M059J (cell line): ENCODE measurements around the gene ESYT1.

DNA sequence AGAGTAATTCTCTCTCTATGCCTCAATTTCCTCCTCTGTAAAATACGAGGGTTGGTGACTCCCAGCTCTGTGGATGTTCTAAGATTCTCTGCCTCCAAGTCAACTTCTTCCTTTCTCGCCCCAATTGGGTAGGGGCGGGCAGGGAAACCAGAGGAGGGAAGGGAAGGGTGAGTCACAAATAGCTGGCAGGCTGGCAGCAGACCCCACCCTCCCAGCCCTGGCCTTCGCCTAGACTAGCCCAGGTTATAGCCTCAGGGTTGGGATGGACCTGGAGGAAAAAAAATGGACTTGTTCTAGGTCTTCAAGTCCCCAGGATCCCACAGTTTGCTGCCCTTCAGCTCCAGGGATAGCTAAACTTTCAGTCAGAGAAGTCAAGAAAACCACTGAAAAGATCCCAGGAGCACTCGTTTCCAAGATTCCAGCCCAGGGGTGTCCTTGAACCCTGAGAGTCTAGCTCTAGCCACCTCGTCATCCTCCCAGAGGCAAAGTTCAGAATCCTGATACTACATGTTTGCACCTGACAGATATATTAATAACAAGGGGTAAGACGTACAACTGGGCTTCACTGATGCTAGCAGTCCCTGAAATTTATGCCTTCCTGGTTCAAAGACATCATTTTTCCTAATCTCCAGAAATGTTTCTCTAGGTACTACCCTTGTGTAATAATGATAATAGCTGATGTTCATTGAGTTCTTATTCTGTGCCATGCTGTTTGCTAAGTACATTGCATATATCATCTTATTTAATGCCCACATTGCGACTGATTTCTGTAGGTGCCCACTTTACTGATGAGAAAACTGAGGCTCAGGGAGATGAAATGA, 2.5 kb downstream of the DGKA start:
- RAMPAGE, long total RNA = no peak

DNA sequence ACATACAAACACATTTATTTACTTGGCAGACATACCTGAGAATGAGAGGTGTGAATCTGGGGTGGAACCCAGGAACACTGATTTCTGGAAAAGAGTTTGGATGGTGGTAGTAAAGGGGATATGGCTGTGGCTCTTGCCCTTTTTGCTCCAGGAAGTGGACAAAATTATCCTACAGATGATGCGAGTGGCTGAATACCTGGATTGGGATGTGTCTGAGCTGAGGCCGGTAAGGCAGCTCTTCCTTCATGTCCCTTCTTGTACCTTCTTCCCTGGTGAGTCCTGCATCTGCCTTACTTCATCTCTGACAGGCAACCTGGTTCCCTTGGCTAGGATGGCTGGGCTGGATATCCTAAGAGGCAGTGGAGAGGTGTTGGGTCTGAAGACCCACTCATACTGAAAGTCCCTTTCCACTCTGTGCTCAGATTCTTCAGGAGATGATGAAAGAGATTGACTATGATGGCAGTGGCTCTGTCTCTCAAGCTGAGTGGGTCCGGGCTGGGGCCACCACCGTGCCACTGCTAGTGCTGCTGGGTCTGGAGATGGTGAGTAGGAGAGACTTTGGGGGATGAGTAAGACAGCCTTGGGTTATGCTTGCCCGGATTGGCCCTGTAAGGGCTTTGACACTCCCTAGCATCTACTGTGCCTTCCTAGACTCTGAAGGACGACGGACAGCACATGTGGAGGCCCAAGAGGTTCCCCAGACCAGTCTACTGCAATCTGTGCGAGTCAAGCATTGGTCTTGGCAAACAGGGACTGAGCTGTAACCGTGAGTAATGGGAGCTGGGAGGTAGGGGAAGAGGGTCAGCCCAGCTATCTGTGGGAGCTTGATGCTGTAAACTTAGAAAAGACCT, 8.0 kb downstream of the DGKA start:
- RAMPAGE, long total RNA = no peak

DNA sequence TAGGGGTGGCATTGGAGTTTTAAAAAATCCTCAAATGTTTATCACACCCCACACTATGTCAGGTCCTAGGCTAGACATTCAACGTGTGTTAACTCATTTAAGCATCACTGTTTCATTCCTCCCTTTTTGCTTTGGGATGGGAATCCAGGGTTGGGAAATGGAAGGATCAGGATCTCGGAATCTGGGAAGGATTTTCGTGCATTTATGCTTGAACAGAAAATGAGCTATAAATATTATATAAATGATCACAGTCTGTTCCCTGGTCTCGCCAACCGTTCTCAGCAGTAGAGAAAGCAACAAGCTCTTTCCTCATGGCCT, 9.5 kb downstream of the PMEL start:
- RAMPAGE, long total RNA = no peak

GRCh38 chr12:55958163-55958415, 7.8 kb downstream of the PMEL start:
- RAMPAGE, long total RNA = no peak

DNA sequence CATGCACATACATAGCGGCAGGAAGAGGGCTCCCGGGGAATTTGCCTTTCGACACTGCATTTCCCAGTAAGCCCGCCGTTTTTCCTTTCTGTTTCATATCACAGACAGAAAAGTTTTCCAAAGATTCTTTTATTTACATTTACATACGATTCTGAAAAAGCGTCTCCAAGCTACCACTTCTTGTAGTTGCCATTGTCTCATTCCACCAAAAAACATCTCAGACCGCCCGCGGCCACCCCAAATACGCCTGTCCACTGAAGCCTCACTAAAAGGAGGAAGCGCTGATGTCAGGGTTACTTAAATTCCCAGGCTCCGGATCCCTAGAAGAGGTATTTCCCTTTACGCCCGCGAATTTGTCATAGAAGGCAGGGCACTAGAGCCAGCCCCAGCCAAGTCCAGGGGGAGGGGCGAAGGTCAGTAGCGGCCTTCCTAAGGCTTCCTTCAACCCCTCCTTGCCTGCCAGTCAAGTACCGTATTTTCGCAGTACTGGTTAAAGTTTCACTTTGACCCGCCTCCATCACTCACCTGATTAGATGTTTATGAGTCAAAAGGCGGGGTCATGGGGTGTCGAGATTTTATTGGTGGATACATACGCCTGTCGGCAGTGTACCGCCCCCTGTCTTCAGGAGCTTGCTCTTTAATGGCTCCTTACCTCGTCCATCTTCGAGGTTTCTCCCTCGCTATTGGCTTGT, 533 bp upstream of the RAB5B start:
- RAMPAGE, long total RNA = no peak

DNA sequence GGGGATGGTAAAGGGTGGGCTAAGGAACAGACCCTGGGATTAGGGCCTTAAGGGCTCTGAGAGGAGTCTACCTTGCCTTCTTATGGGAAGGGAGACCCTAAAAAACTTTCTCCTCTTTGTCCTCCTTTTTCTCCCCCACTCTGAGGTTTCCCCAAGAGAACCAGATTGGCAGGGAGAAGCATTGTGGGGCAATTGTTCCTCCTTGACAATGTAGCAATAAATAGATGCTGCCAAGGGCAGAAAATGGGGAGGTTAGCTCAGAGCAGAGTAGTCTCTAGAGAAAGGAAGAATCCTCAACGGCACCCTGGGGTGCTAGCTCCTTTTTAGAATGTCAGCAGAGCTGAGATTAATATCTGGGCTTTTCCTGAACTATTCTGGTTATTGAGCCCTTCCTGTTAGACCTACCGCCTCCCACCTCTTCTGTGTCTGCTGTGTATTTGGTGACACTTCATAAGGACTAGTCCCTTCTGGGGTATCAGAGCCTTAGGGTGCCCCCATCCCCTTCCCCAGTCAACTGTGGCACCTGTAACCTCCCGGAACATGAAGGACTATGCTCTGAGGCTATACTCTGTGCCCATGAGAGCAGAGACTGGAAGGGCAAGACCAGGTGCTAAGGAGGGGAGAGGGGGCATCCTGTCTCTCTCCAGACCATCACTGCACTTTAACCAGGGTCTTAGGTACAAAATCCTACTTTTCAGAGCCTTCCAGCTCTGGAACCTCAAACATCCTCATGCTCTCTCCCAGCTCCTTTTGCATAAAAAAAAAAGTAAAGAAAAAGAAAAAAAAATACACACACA, 4.4 kb upstream of the RPS26 start:
- RAMPAGE, long total RNA = no peak

DNA sequence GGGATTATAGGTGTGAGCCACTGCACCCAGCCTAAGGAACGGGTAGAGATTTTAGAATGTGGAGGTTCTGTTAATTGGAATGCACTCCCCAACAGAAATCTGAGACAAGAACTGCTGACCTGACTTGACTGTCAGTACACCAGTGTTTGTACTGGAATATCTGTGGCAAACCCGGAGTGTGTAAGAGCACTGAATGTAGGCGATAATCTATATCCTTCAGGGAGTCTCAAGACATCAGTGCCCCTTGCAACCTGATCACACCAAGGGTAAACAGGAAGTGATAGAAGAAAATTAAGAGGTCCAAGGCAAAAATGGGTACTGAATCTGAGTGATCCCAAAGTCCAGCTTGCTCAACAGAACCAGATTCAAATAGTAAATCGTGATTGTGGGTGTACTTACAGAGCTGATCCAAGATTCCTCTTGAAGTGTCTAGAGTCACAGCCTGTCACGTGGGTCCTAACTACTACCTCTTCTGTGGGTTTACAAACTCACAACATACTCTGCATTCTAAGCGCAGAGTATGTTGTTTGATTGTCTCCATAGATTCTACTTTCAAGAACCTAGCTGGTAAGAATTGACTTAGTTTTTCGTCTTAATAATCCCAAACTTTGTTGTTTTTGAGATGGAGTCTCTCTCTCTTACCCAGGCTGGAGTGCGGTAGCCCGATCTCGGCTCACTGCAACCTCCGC, 3.8 kb downstream of the RPS26 start:
- RAMPAGE, long total RNA = no peak

DNA sequence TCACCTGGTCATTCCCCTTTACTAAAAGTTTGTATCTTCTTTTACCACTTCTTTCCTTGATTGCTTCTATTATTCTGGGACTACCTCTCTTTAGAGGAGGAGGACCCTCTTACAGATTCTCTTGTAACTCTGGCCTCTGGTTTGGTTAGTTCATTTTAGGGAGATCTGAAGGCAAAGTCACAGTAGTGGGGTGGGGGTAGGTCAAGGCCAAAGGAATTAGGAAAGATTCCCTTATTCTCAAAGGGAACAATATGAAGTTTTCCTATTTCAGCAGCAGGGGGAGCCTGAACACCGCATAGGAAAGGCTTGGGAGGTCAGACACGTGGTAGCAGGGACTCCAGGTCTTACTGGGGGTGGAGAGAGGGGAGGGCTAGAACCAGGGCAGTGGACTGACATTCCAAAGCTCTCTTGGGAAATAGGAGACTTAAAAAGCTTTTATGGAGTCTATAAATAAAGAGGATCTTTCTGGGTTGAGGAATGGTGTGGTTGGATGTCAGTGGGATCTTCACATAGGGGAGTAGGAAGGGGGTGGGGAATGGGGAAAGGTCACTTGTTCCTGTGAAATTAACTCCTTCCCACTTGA, 1.3 kb downstream of the ZC3H10 start:
- RAMPAGE, long total RNA = no peak

GRCh38 chr12:56127726-56128717, at the start of gene ESYT1:
ESYT1 (plus strand) TSS chr12:56128267.
- RAMPAGE, long total RNA = no peak

DNA sequence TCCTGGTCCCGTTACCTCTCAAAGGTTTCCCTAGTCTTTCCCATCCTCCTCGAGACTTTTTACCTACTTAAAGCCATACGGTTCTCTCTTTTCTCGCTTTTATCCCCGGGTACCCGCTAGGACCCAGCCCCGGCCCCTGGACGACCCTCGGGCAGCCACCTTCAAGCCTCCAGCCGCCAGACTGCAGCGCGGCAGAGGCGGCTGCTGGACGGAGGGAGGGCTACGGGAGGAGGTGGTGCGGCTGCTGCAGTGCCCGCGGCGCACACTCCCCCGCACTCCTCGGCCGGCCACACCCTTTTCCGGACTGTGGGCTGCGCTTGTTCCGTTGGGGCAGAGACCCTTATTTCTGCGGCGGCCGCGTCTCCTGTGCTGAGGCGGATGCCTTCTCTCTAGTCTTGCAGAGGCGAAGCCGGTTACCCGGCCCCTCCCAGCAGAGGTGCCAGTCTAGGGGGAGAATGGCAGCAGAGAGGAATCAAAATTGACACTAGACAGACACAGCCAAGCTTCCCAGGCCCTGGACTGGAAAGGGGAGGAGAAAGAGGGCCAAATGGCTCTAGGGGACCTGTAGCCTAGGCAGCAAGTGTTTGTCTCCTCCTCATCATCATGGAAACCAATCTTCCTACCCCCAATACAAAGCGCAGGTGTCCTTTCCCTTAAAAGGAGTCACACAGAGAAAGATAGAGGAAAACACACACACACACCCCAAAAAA, 1.2 kb downstream of the ESYT1 start:
- RAMPAGE, long total RNA = no peak

DNA sequence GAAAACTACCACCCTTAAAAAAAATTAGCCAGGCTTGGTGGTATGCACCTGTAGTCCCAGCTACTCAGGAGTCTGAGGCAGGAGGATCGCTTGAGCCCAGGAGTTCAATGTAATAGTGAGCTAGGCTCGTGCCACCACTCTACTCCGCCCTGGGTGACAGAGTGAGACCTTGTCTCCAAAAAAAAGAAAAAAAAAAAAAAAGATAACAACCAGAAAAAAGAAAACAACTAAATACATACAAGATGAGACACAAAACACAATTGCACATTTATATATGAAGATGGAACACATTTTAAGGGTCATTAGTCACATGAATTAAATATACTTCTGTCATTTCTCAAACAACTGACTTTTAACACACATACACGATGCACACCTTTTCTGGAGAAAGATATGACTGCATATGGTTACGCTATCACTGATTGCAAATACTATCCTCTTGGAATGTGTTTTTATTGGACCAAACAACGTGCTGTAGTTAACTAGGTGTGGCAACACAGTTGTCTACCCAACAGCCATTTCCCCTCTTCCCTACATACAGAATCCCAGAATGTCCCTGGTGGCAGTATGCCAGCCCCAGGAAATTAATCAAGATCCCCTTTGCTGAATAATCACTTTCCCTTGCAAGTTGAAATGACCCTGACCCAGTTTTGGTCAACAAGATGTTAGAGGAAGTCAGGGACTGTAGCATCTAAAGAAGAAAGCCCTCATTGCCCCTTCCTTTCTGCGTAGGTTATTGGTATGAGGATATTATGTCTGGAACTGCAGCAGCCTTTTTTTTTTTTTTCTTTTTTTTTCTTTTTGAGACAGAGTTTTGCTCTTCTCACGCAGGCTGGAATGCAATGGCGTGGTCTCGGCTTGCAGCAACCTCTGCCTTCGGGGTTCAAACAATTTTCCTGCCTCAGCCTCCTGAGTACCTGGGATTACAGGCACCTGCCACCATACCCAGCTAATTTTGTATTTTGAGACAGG, 5.7 kb upstream of the MYL6B start:
- RAMPAGE, long total RNA = no peak

DNA sequence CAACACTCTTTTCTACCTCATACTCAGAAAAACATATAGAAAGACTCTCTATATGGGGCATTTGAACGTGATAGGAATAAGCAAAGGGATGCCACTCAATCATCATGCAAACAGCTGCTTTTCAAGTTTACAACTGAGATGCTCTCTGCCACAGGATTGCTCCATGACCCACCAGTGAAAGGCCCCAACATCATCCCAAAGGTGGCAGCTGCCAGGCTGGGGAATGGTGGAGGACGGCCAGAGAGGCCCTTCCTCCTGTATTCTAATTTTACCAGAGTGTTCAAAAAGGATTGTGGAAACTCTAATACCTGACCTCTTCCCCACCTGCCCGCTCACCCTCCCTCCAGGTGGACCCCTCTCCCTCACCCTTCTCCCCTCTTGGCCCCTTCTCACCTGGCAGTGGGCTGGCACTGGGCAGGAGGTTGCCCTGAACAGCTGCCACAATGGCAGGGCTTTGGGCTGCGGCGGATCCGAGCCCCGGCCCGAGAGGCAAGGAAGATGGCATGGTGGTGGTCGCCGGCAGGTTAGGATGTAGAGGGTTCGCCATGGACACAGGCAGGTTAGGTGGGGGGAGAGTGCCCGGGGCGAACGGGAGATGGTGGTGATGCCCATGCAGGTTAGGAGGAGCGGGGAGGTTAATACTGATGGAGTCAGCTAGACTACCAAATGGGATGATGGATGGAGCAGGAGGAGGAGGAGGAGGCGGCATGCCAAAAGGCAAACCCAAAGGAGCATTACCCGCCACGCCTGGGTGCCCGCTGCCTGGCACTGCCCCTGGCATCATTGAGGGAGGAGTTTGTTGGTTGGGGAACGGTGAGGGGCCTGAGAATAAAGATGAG, 6.0 kb downstream of the MYL6 start:
- RAMPAGE, long total RNA = no peak

DNA sequence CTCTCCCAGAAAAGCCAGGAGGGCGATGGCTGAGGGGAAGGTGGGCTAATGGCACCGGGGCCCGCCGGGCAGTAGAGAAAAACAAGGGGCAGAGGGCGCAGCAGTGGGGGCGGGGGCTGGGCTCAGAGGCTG, 383 bp downstream of the SMARCC2 start:
- RAMPAGE, long total RNA = no peak

DNA sequence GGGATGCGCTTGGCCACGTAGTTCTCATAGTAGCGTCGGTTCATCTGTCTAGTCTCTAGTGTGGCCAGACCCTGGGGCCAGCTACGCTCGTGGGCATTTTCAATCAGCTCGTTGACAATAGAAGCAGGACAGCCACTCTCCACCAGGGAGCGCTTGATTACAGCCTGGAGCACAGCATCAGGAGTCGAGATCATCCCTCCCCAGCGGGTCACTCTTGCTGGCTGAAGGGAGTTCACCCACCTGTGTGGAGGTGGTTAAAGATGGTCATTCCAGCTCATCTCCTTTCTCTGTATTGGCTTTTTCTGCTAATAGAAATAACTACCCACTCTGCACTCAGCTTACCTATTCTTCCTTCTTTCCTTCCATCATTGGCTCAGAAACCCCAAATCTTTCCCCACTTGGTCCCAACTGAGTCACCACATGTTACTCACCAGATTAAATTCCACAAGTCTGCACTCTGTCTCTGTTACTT, 15.1 kb downstream of the RNF41 start:
- RAMPAGE, long total RNA = no peak

DNA sequence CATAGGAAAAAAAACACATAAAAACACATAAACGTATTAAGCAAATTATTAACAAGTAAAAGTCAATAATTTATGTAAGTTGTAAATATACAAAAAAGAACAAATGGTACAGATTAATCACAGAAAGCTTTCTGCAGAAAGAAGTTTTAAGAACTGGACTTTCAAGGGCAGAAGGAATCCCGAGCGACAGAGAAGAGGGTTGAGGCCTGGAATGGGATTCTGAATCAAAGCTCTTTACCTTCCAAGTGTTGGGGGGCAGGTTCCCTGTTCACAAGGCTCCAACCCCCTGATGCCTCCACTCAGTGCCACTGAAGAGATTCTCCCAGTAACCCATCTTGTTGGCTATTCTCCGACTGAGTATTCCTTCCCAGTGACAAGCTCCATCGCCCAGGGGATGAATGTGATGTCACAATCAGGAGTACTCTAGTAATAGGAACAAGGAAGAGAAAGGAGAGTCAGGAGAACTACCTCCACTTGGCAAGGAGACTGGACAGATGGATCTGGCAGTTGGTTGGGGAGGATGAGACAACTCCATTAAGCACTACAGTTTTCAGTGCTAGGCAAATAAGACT, 5.4 kb downstream of the RNF41 start:
- RAMPAGE, long total RNA = no peak

- RAMPAGE, long total RNA = no peak
Measured at GRCh38 chr12:56315264-56315800, 456 bp downstream of the CNPY2 start.

- RAMPAGE, long total RNA = no peak
Measured at GRCh38 chr12:56336419-56337024, 2.2 kb upstream of the IL23A start.

- RAMPAGE, long total RNA = no peak
Measured at GRCh38 chr12:56644733-56645182, 1.0 kb downstream of the ATP5F1B start.

DNA sequence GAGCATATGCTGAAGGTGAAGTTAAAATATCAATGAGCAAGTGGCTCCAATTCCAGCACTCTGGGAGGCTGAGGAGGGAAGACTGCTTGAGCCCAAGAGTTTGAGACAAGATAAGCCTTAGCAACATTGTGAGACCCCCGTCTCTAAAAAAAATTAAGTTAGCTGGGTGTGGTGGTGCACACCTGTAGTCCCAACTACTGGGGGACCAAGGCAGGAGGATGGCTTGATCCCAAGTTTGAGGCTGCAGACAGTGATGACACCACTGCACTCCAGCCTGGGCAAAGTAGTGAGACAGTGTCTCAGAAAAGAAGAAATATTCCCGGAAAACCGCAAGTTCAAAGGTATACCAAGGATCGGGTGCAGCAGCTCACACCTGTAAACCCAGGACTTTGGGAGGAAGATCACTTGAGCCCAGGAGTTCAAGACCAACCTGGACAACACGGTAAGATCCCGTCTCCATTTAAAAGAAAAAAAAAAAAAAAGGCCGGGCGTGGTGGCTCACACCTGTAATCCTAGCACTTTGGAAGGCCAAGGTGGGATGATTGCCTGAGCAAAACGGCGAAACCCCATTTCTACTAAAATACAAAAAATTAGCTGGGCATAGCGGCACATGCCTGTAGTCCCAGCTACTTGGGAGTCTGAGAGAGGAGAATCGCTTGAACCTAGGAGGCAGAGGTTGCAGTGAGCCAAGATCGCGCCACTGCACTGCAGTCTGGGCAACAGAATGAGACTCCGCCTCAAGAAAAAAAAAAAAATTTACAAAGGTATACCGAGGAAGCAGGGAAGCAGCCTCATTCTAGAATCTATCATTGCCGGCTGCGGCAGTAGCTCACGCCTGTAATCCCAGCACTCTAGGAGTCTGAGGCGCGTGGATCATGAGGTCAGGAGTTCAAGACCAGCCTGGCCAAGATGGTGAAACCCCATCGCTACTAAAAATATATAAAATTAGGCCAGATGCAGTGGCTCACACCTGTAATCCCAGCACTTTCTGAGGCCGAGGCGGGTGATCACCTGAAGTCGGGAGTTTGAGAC, 5.5 kb downstream of the PTGES3 start:
- RAMPAGE, long total RNA = no peak

- RAMPAGE, long total RNA = no peak
Measured at GRCh38 chr12:56759200-56759765, 3.8 kb upstream of the HSD17B6 start.